ENCODE data around the genes PLAC8 and NKX6-1.

DNA sequence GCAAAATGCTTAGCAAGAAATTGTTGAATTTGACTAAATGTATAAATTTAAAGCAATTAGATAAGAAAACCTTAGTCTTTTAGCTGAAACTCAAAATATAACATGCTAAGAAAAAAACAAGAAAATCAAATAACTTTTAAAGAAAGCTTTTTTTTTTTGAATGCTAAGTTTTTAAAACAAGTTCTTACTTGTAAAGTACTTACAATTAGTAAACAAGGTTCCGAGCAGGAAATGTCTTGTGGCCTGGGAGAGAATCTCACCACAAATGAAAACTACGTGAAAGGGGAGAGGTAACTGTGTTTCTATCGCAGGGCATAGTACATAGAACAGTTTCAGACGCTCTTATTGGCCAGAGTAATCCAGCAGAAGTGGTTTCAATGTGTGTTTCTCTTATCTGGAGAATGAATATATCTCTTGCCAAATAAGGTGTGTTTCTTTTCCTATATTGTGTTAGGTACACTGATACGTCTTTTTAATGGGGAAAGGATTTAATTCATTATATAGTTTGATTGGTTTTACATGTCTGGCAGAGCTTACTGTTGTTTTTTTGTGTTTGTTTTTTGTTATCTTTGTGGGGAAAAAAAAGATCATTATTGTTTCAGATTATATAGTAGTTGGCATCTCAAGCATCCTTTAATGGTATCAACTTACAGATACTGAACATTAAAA, at the start of gene PLAC8:
TSS of gene PLAC8 (minus strand) at position 267 of the 669 bp plus-strand sequence.
- PRO-cap = no peak

- PRO-cap = no peak
Measured at GRCh38 chr4:83219076-83220157, 65.2 kb downstream of the COQ2 start.

- PRO-cap = bidirectional peak, plus-strand start at chr4:83455474, minus-strand start at chr4:83455414; unidirectional peak, minus-strand start at chr4:83455571; bidirectional peak, plus-strand start at chr4:83455591, minus-strand start at chr4:83455571
Measured at GRCh38 chr4:83455079-83455694, 436 bp downstream of the HELQ start.

DNA sequence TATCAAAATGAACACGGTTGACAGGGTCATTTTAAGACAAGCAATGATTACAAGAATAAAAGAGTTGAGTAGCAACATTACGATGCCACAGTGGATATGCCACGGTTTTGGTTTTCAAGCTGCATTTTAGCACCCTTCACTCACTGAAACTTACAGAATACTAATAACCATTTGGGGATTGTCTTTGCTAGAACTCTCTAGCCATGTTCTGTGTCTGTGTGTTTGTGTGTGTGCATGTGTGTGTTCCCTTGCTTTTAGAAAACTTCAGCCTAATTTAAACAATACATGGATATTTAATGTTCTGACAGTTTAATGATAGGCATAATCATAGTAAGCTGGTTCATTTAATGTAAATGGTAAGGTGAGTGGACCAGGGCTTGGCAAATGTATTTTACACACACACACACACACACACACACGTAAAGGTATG, 506 bp upstream of the ABRAXAS1 start:
- PRO-cap = no peak

GRCh38 chr4:83536677-83536838, 650 bp downstream of the GPAT3 start:
- PRO-cap = no peak

DNA sequence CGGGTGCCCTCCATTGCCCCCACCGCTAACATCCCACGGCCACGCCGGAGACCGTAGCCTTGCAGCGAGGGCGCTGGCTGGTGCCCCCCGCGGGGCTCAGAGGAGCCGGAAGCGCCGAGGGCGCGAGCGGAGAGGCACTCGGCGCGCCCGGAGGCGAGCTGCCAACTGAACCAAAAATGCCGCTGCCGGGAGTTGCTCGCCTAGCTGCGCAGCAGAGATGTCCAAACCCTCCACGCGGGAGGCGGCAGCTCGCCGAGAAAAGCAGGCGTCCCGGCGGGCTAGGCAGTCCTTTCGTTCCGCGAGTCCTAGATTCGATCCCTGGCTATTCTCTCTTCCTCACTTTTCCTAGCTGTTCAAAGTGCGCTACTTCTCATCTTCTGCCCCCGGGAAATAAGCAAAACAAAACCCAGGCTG, 888 bp downstream of the NKX6-1 start:
- PRO-cap = no peak

GRCh38 chr4:84498611-84499721, at the start of gene NKX6-1:
Gene NKX6-1 (minus strand): TSS chr4:84499292.
- PRO-cap = no peak

DNA sequence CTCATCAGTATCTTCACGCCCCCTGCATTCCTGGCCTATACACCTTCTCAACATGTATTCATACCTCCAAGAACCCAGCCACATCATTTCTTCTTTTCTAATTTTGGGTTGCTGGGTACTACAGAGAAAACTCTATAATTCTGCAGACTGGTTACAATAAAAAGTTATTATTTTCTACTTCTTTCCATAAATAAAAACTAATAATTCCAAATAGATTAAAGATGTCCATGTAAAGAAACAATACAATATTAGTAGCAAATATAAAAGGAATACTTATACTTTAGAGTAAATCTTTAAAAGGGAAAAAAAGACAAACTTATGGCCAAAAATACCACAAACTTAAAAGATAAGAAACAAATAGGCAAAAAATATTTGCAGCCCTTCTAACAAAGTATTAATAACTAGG, 97.1 kb downstream of the WDFY3 start:
- PRO-cap = no peak

DNA sequence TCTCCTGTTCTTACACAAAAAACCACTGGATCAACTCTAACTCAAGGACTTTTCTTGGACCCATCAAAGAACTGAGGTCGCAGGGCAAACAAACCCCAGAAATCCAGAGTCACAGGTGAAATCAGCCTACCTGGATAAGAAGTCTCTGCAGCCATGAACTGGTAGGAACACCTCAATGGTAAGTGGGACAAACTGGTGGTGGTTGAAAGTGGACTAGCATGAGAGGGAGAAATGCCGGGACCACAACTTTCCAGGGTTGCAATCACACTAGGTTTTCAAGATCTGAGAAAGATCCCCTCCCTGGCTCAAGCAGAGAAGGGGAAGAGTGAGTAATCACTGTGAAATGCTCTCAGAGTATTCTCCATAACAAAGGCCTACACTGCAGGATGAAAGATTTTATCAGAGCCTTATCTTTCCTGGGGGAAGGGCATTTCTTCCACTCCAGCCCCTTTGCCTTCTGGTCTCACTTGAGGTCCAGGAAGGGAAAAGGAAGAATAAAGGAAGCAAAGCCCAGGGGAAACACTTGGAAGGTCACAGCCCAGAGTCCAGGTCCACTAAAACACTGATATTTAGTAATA, 96.1 kb downstream of the WDFY3 start:
- PRO-cap = no peak

DNA sequence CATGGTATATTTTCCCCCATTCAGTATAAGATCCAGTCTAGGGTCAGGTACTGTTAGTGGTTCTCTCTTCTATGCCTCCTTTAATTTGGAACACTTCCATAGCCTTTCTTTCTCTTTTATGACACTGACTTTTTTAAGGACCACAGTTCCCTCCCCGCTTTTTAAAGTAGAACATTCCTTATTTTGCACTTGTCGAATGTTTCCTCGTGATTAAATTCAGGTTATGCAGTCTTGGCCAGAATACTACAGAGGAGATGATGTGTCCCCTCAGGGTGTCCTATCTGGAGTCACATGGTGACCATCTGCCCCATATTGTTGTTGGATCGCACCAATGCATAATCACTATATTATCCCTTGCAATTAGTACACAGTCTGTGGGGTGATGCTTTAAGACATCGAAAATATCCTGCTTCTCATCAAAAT, 27.4 kb downstream of the WDFY3 start:
- PRO-cap = no peak

DNA sequence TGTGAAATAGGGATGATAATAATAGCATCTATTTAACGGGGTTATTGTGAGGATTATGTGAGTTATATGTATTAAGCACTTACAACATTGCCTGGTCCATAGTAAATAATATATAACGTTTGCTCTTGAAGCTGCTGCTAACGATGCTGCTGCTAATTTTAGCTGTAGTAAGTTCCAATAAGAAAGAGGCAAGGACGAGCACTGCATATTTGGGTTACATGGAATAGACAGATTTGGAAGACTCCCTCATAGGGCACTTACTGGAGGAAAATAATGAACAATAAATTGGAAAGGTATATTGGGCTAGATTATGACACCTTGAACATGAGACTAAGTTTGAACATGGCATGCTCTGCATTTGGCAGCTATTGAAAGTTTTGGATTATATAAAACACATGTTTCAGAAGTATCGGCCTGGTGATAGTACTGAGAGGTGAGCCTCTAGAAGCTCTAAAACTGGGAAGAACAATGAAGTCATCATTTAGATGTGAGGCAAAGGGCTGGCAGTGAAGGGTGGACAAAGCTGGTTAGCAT, 68.0 kb downstream of the ARHGAP24 start:
- PRO-cap = no peak

DNA sequence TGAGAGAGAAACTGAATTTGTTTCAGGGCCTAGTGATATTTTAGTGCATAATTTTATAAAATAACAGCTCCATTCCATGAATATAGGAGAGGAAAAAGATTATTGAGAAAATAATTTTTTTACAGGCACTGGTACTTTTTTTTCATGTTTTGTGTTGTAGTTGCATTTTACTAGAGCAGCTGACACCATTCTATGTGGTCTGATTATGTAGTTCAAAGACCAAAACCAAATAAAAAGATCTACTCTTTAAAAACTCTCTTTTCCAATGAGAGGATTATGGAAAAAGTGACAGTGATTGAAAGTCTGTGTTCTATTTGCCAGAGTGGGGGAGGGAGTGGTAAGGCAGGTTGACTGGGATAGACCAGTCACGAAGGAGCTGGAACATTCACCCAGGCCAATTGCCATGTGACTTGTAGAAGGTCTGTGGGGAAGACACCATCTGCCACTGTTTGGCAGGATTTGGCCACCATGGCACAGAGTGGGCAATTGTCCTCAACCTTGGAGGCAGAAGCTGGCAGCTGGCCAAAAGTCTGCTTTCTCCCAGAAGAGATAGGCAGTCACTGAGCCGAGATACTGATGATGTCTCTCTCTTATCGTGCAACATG, 266.8 kb downstream of the ARHGAP24 start:
- PRO-cap = no peak

DNA sequence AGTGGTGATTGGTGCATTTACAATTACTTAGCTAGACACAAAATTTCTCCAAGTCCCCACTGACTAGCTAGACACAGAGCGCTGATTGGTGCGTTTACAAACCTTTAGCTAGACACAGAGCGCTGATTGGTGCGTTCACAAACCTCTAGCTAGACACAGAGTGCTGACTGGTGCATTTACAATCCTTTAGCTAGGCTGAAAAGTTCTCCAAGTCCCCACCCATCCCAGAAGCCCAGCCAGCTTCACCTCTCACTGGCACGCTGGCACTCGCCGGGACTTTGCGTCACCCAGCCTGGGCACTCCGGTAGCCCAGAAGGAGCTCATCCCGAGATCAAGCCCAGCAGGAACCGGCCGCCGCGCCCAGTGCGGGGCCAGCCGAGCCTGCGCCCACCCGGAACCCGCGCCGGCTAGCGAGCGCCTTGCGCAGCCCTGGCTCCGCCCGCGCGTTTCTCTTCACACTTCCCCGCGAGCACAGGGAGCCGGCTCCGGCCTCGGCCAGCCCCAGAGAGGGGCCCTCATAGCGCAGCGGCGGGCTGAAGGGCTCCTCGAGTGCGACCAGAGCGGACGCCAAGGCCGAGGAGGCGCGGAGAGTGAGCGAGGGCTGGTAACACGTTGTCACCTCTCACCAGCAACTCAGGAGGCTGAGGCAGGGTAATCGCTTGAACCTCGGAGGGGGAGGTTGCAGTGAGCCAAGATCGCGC, 11.8 kb upstream of the C4orf36 start:
- PRO-cap = bidirectional peak, plus-strand start at position 466 of the sequence, minus-strand start at position 349 of the sequence

DNA sequence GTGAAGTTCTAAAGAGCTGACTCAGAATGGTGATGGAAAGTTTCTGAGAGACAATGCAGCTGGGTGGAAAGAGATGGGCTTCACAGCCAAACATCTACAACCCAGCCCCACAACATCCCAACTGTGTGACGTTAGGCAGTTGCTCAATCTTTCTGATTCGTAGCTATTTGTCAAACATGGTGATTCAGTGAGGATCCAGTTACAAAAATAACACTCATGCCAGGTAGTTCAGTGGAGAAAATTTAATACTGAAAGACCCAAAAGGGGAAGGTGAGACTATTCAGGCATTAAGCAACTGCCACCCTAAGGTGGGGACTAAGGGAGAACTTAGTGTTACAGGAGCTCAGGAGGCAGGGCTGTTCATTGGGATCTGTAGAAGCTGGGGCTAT, 6.9 kb upstream of the AFF1 start:
- PRO-cap = no peak

DNA sequence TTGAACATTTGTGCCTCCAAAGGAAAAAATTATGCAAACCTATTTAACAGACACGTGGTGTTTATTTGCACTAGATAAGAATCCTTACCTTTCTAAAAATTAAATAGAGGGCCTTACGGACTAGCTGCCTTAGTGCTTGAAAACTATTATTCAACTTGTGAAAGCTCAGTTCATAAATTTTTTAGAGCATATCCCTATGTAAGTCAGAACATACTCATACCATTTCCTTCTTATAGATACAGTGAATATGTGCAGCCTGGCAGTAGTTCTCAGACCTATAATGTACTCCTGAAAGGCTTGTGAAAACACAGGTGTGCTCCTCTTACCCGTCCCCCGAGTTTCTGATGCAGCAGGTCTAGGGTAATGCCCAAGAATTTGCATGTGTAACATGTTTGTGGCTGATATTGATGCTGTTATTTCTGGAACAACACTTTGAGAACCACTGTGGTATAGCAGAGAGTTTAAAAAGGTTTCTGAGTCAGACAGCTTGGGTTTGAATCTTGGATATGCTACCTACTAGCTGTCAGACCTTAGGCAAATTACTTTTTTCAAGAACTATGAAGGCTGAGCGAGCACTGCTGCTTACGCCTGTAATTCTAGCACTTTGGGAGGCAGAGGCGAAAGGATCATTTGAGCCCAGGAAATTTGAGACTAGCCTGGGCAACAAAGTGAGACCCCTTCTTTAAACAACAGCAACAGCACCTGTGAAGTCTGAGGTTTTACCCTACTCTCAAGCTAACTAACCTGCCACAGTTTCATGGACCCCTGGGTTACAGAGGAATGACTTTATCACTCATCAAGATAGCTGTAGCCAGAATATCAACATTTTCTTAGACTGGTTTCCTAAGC, 4.9 kb downstream of the AFF1 start:
- PRO-cap = no peak

DNA sequence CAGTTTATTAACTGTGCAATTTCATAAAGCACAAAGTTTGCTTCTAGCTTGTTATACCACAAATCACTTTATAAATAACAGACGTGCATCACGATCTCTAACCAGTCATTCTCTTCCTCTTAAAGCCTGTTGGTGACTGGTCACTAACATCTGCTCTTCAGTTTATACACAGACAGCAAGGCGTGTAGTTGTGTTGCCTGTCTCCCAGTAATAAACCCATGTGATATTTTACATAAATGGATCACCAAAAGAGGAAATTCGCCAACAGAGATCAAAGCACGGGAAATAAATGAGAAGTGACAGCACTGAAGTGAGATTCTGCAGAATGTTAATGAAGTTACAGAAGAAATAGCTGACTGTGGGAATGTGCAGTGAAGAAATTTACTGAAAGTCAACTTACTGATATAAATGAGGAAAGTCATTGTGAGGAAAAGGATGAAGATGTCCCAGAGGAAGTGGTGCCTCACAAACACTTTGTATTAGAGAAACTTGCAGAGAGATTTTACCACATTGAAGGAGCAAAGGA, 47.0 kb downstream of the AFF1 start:
- PRO-cap = bidirectional peak, plus-strand start at position 435 of the sequence, minus-strand start at position 212 of the sequence

DNA sequence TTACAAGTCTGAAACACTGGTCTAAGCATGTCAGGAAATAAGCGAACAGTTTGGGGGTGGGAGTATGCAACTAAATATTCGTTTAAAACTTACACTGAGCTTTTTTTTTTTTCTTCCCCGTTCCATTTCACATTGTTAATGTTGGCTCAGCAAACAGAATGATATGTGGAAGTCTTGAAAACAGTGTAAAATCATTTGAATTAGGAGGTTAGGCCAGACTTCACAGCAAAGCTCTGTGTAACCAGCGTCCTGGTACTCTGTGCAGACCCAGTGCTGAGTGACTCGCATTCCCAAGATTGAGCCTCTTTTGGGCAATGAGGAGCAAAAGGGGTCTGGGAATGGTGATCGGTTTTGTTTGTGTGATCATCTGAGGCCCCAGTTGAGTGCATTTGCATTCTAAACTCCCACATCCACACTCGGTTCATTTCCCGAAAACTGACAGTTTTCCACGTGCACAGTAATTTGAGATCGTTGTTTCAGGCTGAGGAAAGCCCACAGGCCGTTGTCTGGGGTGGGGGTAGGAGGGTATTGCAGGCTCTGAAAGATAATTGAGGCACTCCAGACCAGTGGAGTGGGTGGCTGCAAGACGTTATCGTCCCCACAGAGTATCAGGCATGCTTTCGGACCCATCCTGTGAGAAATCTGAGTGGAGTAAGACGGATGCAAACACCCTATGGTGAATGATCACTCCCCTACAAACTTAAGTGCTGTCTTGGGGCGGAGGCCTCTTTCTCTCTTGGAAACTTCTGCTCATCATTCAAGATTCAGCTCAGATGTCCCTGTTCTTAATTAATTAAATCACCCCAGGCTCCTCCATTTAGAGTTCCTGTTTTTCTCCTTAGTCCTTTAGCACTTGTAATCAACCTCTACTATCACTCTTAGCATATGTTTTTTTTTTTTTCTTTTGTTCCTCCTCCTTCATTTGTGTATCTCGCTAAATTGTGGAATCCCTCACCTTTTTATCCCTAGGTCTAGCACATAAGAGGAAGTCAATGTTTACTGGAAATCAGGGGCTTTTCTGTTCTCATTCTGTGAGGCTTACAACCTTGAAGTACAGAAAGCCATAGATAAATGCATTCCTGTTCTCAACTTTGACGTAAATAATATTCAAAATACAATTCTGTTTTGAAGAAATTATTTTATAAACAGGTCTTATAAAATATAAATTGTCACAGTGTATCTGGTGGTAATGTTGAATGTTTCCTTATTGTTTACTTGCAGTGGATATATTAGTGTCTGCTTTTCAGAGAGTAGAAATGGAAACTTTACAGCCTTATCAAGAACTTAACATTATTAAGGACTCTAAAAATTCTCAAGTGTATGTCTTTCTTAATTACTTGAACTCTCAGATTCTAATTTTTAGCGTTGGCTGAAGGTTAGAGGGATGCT, 96.2 kb downstream of the AFF1 start:
- PRO-cap = no peak

- PRO-cap = no peak
Measured at GRCh38 chr4:87103480-87104402, 116.7 kb downstream of the KLHL8 start.

- PRO-cap = no peak
Measured at GRCh38 chr4:87134098-87134730, 86.2 kb downstream of the KLHL8 start.

DNA sequence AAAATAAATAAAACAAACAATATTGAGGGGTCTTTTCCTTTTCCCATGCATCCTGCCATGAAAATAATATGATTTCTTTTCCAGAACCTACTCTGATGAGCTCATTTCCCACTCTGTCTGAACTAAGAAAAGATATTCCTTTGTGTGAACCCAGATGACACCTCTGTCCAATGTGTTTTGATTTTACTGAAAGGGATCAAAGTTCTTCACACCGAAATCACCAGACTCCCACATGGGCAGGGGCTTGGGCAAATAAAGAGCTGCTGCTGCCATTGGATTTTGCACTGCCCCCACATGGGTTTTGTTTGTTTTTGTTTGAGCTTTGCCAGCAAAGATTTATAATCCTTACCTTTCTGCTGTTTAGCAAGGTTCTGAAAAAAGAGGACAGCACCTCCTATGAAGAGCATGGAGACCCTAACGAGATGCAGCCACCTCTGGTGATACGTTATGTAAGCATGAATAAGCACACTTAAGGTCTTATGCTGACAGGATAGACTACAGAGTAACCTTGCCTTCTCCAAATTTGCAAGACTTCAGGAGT, 44.4 kb downstream of the HSD17B13 start:
- PRO-cap = no peak

All from bile duct (tissue), 1 donor.